ENCODE measurements around a stretch of chr17.

DNA sequence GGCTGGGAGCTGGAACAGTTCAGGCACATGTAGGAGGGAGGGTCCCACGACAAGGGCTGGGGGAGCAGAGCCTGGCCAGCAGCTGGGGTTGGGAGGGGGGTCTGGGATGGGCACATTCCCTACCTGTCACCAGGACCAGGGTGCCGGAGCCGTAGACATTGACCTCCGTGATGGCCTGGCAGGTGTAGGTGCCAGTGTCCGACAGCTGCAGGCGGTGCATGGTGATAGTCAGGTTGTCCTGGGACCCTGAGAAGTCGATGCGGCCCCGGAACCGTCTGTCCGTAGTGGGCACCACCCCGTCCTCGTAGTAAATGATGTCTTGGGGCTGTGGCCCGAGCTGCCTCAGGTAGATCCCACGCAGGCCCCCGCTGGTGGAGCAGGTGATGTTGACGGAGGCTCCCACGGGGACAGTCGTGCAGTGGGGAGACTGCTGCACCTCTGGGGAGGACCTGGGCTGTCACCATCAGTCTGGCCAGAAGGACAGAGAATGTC lies 818 bp downstream of the CD7 start:
- RRBS, result 83% methylated on average over 3 of the region's 19 CpGs

DNA sequence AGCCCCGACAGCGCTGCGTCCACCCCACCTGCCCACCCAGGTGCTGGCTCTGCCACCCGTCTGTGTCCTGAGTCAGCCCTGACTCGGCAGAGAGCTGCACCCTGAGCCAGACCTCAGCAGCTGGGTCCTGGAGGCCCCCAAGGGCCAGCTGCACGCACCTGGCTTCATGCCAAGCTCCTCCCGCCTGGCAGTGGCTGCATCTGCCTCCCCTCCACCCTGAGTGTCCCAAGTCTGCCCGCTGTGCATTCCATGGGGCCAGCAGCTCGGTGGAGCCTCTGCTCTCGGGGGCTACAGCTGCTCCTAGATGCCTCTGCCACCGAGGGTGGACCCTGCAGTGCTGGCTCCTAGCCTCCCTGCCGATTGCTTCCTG lies 3.2 kb downstream of the SECTM1 start:
- RRBS, result no CpG with 5 or more reads among the region's 12 CpGs

DNA sequence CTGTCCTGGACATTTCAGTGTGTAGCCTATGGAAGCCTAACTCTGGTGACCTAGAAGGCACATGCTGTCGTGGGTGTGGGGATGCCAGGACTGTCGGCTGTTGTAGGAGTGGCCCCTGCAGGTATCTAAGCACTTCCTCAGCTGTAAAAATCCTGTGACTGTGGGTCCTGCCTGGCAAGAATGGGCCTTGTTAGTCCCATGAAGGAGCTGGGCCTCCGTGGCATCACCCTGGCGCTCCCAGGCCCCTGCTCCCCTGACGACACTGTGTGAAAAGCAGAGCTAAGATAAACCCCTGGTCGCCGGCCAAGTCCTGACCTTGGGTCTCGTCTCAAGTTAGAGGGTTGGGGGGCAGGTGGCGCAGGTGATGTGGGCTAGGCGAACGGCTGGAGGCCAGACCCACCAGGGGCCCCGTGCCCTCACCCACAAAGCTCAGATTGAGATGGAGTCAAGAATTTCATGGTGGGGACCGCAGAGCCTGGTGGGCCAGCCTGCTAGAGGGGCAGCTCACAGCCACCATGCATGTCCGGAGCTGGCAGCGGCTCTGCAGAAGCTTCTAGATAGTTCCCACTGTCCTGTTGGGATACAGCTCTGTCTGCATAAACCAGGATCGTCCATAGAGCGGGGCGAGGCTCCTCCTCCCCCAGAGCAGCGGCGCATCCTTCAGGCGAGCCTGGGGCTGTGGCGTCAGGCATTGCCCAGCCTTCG lies 12.1 kb downstream of the CYBC1 start:
- RRBS, result no CpG with 5 or more reads among the region's 23 CpGs

DNA sequence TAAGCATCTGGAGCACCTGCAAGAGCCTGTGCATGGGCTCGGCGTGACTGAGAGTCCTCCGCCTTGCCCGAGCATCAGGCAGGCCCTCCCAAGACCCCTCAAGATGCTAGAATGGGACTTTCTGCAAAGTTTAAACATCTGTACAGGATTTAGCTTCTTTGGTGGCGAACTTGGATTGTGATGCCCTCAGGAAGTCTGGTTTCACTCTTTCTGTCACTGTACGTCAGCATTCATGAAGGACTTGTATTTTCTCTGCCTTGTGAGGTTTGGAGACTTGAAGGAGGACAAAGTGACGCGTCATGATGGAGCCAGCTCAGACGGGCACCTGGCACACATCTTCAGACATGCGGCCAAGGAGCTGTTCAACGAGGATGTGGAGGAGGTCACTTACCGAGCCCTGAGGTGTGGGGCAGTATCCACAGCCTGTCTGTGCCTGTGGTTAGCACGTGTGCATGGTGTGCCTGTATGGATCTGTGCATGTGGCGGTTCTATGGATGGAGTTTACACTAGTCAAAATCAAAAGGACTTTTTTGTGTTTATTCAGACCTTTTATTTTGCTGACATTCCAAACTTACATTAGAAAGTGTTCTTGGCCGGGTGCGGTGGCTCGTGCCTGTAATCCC lies 26.1 kb downstream of the NARF start:
- RRBS, result no CpG with 5 or more reads among the region's 17 CpGs

GRCh38 chr17:82835832-82836653 lies 3.8 kb downstream of the ZNF750 start:
- RRBS, result 57% methylated on average over 3 of the region's 33 CpGs

- RRBS, result no CpG with 5 or more reads among the region's 20 CpGs
Observed at GRCh38 chr17:82859881-82860654, 20.2 kb upstream of the ZNF750 start.

DNA sequence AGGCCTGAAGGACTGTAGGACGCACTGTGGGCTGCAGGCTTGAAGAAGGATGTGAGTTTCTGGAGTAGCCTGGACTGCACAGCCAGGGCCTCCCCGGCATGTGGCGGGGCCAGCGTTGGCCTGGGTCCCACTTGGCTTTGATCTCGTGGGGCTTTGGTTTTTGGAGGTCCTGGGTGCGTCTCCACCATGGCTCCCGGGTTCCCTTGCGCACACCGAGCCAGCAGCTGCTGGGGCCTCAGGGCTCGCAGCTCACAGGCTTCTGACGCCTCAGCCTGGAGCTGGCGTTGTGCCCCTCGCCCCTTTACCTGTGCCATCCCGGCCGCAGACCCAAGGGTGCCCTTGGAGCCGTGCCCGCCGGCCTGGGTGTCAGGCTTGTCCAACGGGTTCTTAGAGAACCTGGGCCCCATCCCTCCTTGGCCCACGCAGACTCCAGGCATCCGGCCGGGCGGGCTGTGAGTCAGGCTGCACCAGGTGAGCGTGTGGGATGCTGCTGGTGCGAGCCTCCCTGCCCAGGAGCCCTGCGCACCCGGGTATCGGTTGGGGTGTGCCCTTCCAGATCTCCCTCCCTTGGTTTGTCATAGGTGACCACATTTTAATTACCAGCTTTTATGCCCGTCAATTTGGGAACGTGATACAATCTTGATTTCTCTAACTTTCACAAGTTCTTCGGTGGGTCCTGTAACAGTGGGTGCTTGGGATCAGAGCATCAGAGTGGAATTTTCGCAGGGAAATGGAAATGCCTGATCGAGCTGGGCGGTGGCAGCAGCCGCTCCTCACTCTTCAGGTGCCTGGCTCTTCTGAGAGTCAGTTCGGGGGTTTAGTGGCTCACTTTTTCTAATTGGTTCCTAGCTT lies 34.6 kb upstream of the ZNF750 start:
- RRBS, result 80% methylated on average over 10 of the region's 36 CpGs

DNA sequence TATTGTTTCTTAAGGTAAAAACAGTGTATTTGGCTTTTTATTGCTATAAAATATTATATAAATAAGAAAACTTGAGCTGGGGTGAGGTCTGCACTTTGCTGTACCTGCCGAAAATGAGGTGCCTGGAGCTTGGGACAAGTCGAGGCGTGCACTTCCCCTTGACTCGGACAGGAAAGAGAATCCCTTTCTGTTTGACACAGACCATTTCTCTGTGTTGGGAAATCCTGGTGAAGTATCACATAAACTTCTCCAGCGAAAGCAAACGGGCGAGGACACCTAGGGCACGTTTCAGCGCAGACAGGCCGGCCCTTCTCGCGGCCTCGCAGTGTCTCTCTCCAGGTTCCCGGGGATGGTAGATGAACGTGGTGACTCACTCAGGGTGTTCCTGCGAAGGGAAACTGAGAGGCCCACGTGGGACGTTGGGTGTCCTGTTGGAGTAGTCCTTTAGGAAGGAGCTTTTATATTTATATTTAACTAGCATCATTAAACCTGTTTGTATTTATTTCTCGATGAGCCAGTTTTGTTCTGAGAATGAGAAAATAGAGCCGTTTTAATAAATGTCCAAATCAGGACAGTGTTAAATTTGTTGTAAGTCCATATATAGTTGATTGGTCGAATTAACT lies 36.3 kb upstream of the ZNF750 start:
- RRBS, result no CpG with 5 or more reads among the region's 21 CpGs

GRCh38 chr17:82881735-82882413 lies 42.1 kb upstream of the ZNF750 start:
- RRBS, result no CpG with 5 or more reads among the region's 10 CpGs

GRCh38 chr17:82887336-82887816 lies 47.6 kb upstream of the ZNF750 start:
- RRBS, result no CpG with 5 or more reads among the region's 19 CpGs

GRCh38 chr17:82889181-82890264 lies 49.7 kb upstream of the ZNF750 start:
- RRBS, result no CpG with 5 or more reads among the region's 36 CpGs

GRCh38 chr17:82892681-82893827 lies 53.2 kb upstream of the ZNF750 start:
- RRBS, result 55% methylated on average over 3 of the region's 31 CpGs

DNA sequence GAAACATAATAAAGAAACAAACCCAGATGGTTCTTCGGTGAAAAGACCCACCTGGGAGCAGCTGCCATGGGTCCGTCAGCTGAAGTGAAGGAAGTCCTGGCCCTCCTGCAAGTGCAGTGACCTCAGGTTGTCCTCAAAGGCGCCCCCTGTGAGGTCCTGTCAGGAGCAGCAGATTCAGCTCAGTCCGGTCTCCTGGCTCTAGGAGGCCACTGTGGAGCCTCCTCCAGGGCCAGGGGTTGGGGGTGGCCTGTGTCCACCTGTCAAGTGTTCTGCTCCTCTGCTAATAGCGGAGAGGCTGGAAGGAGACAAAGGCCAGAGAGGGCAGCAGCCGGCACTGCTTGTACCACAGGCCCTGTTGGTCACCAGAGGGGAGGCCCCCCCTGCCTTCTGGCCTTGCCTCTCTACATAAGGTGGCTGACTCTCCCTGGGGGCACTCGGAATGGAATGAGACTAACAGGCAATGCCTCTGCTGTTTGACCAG lies 104.7 kb downstream of the B3GNTL1 start:
- RRBS, result no CpG with 5 or more reads among the region's 7 CpGs

DNA sequence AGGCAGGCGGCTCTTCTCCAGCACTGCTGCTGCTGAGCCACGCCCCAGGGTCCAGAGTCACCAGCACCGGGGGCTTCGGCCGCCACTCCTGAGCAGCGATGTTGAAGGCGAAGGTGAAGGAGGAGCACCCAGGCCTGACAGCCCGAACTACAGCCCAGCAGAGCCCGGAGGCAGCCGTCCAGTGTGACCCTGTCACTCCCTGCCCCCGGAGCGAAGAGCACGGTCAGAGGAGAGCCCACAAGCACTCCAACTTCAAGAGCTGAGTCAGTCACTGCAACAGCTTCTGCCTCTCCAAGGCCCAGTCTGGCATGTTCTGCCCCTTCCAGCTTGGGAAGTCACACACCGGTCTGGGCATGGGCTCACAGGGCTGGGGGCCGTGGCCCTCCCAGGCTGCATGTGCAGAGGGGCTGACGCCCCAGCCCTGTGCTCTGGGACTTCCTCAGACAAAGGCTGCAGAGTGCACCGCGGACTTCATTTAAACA lies 41.4 kb downstream of the B3GNTL1 start:
- RRBS, result 88% methylated on average over 8 of the region's 18 CpGs

DNA sequence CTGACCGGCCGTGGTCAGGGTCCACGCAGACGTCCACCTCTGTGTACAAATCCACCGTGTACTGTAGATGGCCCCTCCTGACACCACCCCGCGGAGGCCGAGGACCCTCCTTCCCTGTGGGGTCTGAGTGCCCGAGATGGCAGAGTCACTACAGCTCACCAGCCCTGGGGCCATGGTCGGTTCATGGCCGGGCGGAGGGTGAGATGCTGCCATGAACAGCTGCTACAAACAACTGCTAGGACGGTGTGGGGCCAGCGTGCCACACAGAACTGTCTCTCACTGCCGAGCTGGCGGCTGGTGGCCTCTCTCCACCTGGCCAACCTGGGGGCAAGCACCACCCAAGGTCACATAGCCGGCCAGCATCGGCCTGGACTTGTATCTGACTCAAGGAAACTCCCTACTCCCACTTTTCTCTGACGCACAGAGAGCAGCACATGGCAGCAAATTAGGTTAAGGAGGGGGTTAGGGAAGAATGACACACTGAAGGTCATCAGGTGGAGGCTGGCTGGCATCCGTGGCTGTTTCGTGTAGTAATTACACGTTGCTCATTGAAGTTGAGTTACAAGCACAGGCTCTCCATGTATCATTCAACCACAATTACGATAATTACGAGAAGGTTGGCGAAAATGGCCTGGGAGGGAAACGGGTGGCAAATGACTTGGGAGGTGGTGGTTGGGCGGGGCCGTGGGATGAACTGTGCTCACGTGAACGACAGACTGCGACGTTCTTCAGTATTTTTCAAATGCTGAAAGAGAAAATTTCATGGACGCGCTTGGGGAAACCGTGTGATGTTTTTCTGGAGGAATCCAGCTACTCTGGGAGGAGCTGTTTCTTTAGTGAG lies 4.2 kb upstream of the METRNL start:
- RRBS, result no CpG with 5 or more reads among the region's 35 CpGs

DNA sequence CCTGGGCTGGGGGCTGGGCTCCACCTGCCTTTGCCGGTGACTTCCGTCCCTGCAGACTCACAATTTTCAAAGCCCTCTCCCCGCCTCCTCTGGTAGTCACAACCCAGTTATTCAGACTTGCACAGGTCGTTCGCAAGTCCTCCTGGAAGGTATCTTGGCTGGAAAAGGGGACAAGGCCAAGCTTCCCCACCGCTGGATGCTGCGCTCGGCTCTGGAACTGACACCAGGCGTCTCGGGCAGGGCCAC lies 1.2 kb upstream of the METRNL start:
- RRBS, result no CpG with 5 or more reads among the region's 10 CpGs

DNA sequence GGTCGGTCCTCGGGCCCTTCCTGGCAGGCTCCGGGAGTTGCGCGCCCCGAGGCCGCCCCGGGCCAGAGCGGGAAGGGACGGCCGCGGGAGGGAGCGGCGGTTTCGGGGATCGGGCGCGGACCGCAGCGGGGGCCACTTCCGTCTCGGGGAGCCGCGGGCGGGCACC lies 778 bp downstream of the METRNL start:
- RRBS, result under 1% methylated on average over 8 of the region's 25 CpGs

GRCh38 chr17:83092573-83092946 lies 13.2 kb downstream of the METRNL start:
- RRBS, result 81% methylated on average over 3 of the region's 18 CpGs

DNA sequence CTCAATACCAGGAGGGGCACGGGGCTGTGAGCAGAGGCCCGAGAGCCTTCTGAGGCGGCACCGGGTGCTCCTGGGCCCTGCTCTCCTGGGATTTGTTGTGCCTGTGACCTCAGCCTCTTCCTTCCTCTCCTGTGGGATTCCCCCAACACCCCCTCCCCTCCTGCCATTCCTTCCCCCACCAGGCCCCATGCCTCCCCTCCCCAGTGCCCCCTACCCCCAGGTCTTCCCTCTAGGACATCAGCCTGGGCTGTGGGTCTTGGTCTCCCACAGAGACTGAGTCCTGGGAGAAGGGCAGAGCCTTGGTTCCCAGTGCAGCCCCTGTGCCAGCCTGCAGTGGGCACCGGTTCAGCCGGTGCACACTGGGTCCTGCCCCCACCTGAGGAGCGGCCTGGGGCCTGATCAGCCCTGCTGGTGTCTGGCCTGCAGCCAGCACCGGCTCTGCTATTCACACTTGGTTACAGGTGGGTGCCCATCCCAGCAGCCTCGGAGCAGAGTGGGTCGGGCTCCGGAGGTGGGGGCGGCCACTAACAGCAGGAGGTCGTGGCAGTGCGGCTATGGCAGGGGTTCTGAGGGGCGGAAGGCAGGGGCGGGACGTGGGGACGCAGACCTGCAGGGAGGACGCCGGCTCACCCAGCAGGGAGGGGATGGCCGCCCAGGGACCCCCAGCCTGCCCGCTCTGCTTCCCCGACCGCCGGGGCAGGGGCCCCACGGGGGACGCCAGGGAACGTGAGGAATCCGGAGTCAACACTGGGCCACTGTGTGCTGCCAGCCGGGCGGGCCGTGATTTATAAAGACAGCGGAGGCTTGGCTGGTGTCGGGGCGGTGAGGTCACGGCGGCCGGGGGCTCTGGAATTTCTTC lies 20.1 kb downstream of the METRNL start:
- RRBS, result 4% methylated on average over 27 of the region's 38 CpGs

DNA sequence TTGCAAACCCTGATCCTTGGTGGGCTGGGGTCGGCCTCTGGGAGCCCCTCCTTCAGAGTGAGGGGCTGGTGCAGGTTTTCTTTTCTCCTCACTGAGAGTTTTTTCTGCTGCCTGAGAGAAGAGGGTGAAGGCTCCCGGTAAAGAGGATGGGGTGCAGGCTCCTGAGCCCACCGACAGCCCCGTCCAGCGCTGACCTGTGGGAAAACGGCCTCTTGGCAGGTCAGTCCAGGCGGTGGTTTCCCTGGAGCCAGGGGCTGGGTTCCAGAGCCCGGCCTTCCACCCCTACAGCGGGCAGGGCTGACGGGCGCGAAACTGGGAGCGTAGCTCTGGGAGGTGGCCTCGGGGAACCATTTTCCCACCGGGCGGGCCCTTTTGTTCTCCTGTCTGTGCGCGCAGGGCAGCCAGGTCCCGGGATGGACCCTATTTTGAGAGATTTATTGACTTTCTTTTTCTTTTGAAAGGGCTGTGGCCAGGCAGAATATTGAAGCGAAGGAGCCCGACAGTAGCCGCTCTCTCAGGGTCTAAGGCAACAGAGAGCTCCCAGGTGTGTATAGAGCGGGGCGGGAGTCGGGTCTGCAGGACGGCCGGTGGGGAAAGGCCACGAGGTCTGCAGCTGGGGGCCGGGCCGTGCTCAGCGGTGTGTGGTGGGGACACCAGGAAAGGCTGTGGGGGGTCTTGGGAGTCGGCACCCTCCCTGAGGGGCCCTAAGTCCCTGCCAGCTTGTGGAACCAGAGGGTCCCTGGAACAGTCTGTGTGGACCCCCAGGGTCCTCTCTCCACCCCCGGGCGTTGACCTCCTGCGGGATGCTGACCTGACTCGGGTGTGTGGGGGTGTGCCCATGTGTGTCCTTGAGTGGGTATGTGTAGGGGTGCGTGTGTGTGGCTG lies 32.3 kb downstream of the METRNL start:
- RRBS, result 69% methylated on average over 9 of the region's 37 CpGs

Measured in pericardium (tissue), 1 donor.